Measurements from ENCODE around the gene RIPOR3.

GRCh38 chr20:50449379-50450219 lies 60.6 kb upstream of the PTPN1 start:
- PRO-cap, 2 experiments, result no peak in any of the 2 experiments

DNA sequence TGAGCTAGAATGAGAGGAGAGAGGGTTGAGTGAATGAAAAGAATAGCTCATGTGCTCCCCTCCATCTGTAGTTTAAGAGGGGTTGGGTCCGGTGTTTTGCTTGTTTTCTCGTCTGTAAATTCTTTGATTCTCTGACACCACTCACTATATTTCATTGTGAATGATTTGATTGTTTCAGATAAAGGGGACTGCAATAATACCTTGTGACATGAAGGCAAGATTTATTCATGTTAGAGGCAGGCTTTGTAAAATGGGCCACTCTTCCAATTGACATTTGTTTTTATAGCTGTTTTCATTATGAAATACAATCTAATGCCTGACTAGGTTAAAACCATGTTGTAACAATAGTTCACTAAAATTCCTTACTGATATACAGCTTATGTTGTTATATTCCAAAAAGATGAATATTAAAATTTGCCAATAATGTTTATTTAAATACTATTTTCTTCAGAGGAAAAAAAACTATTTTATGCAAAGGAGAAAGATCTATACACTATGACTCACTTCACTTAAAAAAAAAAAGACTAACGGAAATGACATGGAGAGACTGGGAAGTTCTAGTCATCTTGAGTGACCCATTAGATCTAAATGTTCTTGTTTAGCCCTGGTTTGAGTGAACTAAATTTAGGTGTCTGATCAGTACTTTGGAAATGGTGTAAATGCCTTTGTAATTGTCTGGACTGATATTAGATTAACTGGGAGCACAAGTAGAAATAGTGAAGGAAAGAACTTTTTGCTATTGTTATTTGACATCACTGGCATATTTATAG lies 3.4 kb downstream of the PTPN1 start:
- PRO-cap, 2 experiments, result no peak in any of the 2 experiments

DNA sequence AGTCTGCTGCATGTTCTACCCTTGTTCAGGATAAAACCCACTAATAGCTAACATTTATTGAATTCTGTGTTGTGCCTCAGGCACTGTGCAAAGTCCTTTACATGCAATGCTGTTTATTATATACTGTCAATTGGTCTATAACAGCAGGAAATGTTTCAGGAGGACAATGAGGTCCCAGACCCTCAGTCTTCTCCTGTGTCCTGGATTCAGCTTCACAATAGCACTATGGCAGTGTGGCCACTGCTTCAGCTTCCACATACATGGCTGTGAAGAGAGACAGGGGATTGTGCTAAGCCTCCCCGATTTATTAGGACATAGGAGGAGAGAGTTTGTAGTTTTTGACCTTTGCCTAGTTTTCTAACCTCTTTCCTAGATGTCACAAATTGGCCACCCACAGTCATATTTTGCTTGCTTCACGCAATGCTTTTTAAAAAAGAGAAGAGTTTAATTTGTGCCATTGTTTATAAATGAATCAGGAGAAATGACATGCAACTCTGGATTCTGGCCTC lies 11.2 kb downstream of the PTPN1 start:
- PRO-cap, 2 experiments, result no peak in any of the 2 experiments

GRCh38 chr20:50580908-50581630 lies 70.9 kb downstream of the PTPN1 start:
- PRO-cap, 2 experiments, result no peak in any of the 2 experiments

DNA sequence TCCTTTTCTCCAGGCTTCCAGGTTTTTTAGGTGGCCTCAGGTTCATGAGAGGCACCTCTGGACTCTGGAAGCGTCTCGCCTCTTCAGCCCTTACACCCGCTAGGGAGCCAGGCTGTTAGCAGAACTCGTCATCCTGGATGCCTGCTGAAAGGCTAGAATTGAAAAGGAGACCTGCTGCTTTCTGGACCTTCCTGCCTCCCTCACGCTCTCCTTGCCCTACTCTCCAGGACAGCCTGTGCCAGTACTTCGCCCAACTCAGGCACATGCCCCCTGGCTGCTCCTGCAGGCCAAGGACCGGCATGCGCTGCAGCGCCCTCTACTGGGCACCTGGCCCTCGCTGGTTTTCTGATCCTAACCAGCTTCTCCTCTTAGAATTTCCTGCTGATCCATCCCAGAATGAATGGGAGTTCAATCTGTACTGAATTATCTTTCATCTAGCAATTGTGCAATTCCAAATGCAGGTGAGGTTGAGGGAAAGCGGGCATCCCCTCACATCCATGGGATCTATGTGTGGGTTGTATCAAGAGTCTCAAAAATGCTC lies 77.9 kb downstream of the PTPN1 start:
- PRO-cap, 2 experiments, result no peak in any of the 2 experiments

GRCh38 chr20:50690776-50691896 lies at the start of gene RIPOR3:
Gene RIPOR3, minus strand, starts transcription at chr20:50691542.
- PRO-cap, 2 experiments, result peak in 1 of 2 experiments; most common plus-strand start chr20:50691142 (in 1)

- PRO-cap, 2 experiments, result no peak in any of the 2 experiments
These were observed 16.2 kb upstream of the RIPOR3 start for GRCh38 chr20:50707507-50707910.

GRCh38 chr20:50739287-50740263 lies 8.2 kb downstream of the PARD6B start:
- PRO-cap, 2 experiments, result no peak in any of the 2 experiments

- PRO-cap, 2 experiments, result no peak in any of the 2 experiments
These were observed 11.6 kb downstream of the PARD6B start for GRCh38 chr20:50743023-50743321.

DNA sequence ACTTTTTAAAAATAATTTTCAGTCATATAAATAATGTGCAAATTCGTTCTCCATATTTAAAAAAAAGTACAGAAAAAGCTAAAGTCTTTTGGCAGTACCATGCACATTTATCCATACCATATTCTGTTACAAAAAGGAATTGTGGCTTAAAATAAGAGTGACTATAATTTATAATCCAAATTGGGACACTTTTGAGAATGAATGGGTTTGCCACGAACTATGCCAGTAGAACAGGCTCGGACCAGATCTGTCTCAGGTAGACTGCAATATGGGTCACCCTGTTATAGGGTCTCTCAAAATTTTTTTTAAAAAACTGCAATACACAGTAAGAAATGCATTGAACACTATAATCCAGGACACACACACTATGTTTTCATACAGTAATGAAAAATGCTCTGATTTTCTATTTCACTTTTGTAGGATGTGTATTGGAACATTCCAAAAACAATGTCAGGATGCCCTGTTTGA lies 24.9 kb downstream of the PARD6B start:
- PRO-cap, 2 experiments, result no peak in any of the 2 experiments

DNA sequence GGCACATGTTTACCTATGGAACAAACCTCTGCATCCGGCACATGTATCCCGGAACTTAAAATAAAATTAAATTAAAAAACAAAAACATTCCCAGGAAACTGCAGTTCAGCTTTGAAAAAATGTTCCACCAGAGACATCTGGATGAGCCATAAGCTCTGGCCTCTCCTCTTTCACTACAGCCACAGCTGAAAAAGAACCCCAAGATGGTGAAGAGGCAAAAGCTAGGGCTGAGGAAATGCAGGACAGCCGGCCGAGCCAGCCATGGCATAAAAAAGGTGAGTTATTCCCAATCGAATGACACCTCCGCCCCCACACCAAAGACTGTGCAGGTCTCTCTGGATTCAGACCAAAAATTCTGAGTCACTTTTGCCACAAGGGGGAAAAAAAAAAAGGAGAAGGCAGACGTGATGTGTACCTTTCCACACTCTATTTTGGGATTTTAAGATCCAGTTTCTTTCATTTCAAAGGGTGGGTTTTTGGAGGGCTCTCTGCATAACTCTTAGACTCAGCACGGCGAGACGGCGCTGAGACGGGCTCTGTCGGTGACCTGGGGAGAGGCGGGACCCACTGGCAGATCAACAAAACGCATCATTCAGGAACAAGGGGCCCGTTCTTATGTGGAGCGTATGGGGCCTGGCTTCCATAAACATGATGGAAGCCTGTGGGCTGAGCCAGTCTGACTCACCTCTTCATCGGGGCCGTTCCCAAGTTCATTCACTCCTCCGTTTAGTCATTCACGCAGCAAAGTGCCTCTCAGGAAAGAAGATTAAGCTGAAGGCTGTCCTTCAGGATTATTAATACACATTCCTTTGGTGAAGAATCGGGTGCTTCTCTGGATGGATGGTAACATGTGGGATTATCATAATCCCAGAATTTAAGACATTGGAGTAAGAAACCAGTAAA lies 54.8 kb downstream of the NFATC2 start:
- PRO-cap, 2 experiments, result no peak in any of the 2 experiments

DNA sequence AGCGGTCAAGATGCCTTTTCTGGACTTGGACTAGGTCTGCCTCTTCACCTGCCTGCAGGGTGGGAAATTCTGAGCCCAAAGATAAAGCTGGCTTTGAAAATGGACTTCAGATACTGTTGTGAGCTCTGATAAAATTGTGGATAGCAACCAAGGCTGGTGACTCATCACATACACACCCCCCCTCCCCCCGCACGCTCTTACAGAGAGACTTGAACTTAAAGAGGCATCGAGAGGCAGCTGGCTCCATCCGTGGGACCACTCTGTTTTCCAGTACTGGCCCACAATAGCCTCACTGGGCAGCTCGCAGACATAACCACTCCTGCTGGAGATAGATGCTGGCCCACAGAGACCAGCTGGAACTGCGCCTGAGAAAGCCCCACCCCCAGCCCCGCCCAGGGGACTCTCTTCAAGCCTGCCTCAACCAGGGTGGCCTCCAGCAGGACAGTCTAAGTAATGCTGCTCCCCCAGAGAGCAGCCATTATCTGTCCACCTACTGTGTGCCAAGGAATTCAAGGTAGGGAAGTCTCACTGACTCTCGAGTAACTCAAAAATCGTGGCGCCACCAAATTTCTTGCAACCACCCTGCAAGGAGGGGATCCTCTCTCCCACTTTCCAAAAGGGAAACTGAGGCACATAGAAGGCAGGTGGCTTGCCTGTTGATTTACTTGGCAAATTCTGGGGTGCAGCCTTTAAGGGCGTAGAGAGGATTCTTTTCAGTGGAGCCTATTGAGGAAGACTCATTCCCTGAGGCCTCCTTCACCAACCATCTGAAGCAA lies 21.4 kb upstream of the NFATC2 start:
- PRO-cap, 2 experiments, result no peak in any of the 2 experiments

GRCh38 chr20:51608965-51609559 lies 66.5 kb upstream of the NFATC2 start:
- PRO-cap, 2 experiments, result no peak in any of the 2 experiments

GRCh38 chr20:51735628-51736380 lies 32.4 kb downstream of the ATP9A start:
- PRO-cap, 2 experiments, result no peak in any of the 2 experiments

- PRO-cap, 2 experiments, result no peak in any of the 2 experiments
These were observed 20.9 kb downstream of the ATP9A start for GRCh38 chr20:51747226-51747666.

DNA sequence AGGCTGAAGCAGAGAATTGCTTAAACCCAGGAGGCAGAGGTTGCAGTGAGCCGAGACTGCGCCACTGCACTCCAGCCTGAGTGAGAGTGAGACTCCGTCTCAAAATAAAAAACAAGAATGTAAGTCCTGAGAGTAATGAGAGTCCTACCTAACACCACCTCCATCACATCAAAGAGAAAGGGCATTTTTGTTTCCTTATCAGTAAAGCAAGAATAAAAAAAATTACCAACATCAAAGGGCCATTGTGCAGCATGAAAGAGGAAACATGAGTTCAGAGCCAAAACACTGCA lies 7.3 kb downstream of the ATP9A start:
- PRO-cap, 2 experiments, result peak in 1 of 2 experiments; most common minus-strand start position 170 of the sequence (in 1)

- PRO-cap, 2 experiments, result no peak in any of the 2 experiments
These were observed 543 bp downstream of the SALL4 start for GRCh38 chr20:51801847-51802109.

DNA sequence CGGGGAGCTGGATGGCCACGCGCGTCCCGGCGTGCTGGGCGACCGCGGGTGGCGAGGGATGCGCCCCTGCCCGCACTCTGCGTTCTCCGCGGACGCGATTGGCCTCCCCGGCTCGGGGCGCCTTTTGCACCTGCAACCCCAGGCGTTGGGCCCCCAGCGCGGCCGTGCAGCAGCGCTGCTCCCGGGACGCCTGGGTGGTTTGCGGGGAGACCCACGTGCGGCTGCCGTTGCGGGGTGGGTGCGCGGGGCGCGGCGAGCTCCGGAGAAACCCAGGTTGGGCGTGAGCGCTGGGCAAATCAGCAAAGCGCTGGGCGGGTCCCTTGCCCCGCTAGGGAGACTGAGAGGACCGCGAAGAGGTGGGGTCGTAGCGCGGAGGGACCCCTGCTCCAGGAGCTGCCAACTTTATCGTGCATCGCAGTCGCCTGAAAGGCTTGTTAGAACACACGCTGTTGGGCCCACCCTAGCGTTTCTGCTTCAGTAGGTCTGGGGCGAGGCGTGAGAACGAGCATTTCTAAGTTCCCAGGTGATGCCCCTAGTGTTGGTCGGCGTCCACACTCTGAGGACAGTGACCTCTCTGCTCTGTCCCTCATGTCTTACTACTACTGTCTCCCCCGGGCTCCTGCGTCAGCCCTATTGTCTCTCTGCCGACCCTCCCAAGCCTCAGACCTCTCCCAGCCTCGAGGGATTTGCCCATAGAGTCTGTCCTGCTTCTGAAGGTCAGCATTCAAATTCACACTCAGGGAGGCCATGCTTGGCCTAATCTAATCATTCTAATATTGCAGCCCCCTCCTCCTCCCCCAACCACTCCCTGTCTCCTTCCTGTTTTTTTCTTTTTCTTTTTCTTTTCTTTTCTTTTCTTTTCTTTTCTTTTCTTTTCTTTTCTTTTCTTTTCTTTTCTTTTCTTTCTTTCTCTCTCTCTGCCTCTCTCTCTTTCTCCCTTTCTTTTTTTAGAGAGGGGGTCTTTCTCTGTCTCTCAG lies 624 bp upstream of the ZFP64 start:
- PRO-cap, 2 experiments, result peak in 1 of 2 experiments; most common plus-strand start position 477 of the sequence (in 1); most common minus-strand start position 201 of the sequence (in 1)

- PRO-cap, 2 experiments, result no peak in any of the 2 experiments
These were observed 49.0 kb upstream of the TSHZ2 start for GRCh38 chr20:52923168-52923628.

- PRO-cap, 2 experiments, result no peak in any of the 2 experiments
These were observed 154.1 kb downstream of the TSHZ2 start for GRCh38 chr20:53125817-53127085.